ENCODE measurements around a stretch of chr18.

- PRO-cap, 6 experiments: no peak in any of the 6 experiments
- RAMPAGE, long total RNA, 2 experiments: no peak in any of the 2 experiments
- RRBS: 40% methylated on average over 5 of the region's 23 CpGs
These were observed 26.4 kb downstream of the MBP start for GRCh38 chr18:77105937-77106871.

- PRO-cap, 6 experiments: no peak in any of the 6 experiments
- RAMPAGE, long total RNA, 2 experiments: no peak in any of the 2 experiments
- RRBS: no CpG with 5 or more reads among the region's 6 CpGs
These were observed 25.3 kb downstream of the MBP start for GRCh38 chr18:77107213-77107735.

DNA sequence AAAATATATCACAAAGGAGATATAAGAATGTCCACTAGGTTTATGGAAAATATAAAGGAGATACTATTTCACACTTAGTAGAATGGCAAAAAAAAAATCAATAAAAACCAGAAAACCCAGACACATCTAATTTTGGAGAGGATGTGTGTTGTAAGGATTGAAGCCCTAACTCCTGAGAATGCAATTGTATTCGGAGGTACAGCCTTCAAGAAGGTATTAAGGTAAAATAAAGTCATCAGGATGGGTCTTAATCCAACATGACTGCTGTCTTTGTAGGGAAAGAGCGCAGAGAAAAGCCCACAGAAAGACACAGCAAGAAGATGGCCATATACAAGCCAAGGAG lies 713.2 kb upstream of the SALL3 start:
- PRO-cap, 6 experiments: no peak in any of the 6 experiments
- RAMPAGE, long total RNA, 2 experiments: no peak in any of the 2 experiments
- RRBS: no CpG with 5 or more reads among the region's 2 CpGs

DNA sequence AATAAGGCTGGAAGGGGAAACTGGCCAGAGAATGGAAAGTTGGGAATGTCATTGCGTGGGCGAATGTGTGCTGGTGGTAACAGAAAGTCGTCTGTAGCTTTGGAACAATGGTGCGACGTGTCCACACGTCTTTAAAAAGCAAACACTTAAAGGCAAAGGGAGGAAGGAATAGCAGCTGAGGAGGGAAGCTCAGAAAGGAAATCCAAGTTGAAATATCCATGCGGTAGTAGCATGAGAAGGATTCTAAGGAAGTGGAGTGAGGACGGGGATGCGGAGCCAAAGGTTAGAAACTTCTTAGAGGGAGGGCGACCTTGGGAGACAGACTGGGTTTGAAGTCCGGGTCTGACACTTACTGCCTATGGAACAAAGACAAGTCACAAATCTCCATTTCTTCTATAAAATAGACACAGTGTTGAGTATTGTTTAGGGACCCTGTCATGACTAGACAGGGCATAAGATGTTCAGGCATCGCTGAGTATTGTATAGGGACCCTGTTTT lies 469.3 kb upstream of the SALL3 start:
- PRO-cap, 6 experiments: no peak in any of the 6 experiments
- RAMPAGE, long total RNA, 2 experiments: no peak in any of the 2 experiments
- RRBS: no CpG with 5 or more reads among the region's 12 CpGs

DNA sequence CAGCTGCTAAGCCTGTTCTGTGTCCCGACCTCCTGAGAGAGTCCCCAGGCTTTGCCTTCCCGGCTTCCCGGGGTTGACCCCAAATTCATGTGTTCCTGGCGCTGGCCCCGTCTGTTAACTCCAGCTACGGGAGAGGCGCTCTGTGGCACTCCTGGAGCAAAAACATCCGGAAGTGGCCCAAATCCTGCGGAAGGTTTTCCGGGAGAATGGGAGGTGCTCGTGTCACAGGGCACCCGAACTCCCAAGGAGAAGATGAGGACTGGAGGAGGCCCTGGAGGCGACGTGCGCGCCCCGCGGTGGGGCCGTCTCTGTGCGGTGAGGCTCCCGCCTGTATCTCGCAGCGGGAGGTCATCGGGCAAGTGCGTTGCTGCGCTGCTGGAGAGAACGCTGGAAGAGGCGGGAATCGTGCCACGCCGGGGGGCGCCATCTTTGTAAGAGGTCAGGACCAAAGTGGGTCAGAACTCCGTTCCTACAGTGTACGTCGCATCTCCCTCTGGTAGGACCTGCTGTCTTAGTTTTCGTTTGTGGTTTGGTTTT lies 21.7 kb upstream of the ATP9B start:
- PRO-cap, 6 experiments: no peak in any of the 6 experiments
- RAMPAGE, long total RNA, 2 experiments: no peak in any of the 2 experiments
- RRBS: 97% methylated on average over 4 of the region's 36 CpGs

- PRO-cap, 6 experiments: no peak in any of the 6 experiments
- RAMPAGE, long total RNA, 2 experiments: no peak in any of the 2 experiments
- RRBS: 23% methylated on average over 5 of the region's 42 CpGs
These were observed 43.5 kb downstream of the NFATC1 start for GRCh38 chr18:79438981-79439826.

DNA sequence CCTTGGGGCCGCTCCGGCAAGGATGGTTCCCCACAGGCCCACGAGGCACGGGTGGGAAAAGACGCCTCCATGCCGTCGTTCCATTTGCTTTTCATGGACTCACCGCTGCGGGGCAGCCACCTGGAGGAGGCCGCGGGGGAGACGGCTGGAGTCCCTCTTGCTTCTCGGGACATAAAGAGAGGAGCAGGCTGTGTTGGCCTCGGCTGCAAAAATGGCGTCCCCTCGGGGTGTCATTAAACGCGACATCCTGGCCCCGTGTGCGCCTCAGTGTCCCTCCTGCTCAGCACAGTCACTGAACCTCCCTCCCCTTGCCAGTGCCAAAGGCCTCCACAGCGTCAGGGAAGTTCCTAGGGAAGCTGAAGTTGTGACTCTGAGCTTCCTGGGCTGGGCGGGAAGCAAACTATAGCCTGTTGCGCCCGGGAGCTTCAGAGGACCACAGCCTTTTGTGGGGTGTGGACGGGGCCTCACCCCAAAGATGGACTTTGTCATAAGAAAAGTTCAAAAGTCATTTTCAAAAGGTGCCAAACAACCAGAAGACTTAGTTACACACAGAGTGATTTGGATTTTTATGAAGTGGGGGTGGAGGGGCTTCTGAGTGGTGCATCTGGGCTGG lies 63.6 kb downstream of the NFATC1 start:
- PRO-cap, 6 experiments: peak in 5 of 6 experiments; most common plus-strand start position 410 of the sequence (in 3); most common minus-strand start position 294 of the sequence (in 4)
- RAMPAGE, long total RNA, 2 experiments: no peak in any of the 2 experiments
- RRBS: no CpG with 5 or more reads among the region's 25 CpGs

- PRO-cap, 6 experiments: no peak in any of the 6 experiments
- RAMPAGE, long total RNA, 2 experiments: no peak in any of the 2 experiments
- RRBS: 68% methylated on average over 6 of the region's 53 CpGs
These were observed 90.8 kb downstream of the NFATC1 start for GRCh38 chr18:79486359-79487022.

GRCh38 chr18:79507429-79508586 lies 112.1 kb downstream of the NFATC1 start:
- PRO-cap, 6 experiments: peak in 6 of 6 experiments; most common plus-strand start chr18:79507936 (in 3); most common minus-strand start chr18:79507829 (in 4)
- RAMPAGE, long total RNA, 2 experiments: no peak in any of the 2 experiments
- RRBS: 15% methylated on average over 2 of the region's 53 CpGs

DNA sequence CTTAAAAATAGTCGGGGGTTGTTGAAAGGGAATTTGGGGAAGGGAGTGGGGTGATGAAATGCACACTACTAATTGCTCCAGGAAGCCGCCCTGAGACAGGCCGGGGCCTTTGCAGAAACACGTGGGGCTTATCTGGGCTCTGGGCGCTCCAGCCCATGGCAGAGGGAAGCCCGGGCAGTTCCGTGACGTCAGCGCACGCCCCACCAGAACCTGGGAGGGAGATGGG lies 130.9 kb downstream of the NFATC1 start:
- PRO-cap, 6 experiments: no peak in any of the 6 experiments
- RAMPAGE, long total RNA, 2 experiments: no peak in any of the 2 experiments
- RRBS: 9% methylated on average over 4 of the region's 10 CpGs

- PRO-cap, 6 experiments: no peak in any of the 6 experiments
- RAMPAGE, long total RNA, 2 experiments: no peak in any of the 2 experiments
- RRBS: no CpG with 5 or more reads among the region's 18 CpGs
These were observed 53.5 kb downstream of the SLC66A2 start for GRCh38 chr18:79897571-79898701.

DNA sequence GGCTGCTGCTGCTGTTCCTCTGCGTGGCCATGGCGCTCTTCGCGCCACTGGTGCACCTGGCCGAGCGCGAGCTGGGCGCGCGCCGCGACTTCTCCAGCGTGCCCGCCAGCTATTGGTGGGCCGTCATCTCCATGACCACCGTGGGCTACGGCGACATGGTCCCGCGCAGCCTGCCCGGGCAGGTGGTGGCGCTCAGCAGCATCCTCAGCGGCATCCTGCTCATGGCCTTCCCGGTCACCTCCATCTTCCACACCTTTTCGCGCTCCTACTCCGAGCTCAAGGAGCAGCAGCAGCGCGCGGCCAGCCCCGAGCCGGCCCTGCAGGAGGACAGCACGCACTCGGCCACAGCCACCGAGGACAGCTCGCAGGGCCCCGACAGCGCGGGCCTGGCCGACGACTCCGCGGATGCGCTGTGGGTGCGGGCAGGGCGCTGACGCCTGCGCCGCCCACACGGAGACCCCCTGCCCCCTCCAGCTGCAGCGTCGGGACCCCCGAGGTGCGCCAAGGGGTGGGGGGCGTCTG lies 52.0 kb downstream of the SLC66A2 start:
- PRO-cap, 6 experiments: no peak in any of the 6 experiments
- RAMPAGE, long total RNA, 2 experiments: no peak in any of the 2 experiments
- RRBS: 36% methylated on average over 11 of the region's 55 CpGs

- PRO-cap, 6 experiments: no peak in any of the 6 experiments
- RAMPAGE, long total RNA, 2 experiments: no peak in any of the 2 experiments
- RRBS: 49% methylated on average over 3 of the region's 15 CpGs
These were observed 5.8 kb downstream of the SLC66A2 start for GRCh38 chr18:79945586-79946076.

GRCh38 chr18:79948641-79949402 lies 2.6 kb downstream of the SLC66A2 start:
- PRO-cap, 6 experiments: no peak in any of the 6 experiments
- RAMPAGE, long total RNA, 2 experiments: no peak in any of the 2 experiments
- RRBS: no CpG with 5 or more reads among the region's 24 CpGs

Measured in heart left ventricle (tissue), 7 donors.